Measurements from ENCODE around the gene SCAND1.

DNA sequence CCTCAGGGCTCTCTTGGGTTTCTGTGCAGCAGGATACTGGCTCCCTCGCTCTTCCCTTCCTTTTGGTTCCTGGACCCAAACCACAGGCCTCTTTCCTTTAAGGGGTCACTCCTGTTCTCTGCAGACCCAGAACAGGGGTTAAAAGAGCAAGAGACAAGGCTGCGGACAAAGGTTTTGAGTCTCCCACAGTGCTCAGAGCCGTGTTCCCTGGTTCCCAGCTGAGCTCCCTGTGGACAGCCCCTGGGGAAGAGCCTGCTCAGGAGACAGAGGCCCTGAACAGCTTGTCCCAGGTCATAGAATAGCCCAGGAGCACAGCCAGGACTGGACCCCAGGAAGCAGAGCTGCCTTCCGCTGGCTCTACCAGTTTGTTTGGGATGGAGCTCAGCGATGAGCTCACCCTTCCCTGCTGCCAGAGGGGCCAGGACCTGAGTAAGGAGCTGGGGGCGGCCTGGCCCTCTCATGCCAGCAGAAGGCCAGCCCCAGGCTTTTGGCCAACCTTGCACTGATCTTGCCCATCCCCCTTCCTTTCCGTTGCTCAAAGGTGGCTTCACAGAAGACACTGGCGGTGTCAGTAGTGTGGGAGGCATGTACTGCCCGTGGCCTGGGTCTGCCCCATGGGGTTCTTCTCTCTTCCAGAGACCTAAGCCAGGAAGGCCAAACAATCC, 17.6 kb downstream of the MMP24OS start:
- PRO-cap, 2 experiments = no peak in any of the 2 experiments

GRCh38 chr20:35276012-35276546, 1.8 kb downstream of the MMP24OS start:
- PRO-cap, 2 experiments = no peak in any of the 2 experiments

GRCh38 chr20:35344178-35345201, 52.3 kb upstream of the FAM83C start:
- PRO-cap, 2 experiments = no peak in any of the 2 experiments

DNA sequence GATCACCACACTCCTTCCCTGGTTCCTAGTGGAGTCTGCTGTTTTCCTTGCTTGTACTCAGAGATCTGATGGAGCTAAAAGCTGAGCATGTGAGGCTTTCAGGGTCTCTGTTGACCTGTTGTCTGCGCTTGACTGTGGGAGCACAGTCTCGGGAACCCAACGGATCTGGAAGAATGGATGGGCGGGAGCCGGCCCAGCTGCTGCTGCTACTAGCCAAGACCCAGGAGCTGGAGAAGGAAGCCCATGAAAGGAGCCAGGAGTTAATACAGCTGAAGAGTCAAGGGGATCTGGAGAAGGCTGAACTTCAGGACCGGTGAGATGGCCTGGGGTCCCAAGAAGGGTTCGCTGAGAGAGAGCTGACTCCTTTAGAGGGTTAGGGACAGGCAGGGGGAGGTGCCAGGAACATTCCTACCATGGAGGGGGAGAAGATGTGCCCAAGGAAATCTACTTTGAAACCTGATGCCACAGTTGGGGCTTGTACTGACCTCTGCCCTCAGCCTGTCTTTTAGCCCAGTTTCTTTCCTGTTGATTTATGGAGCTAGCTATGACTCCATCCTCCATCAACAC, 11.9 kb downstream of the CEP250 start:
- PRO-cap, 2 experiments = no peak in any of the 2 experiments

GRCh38 chr20:35559251-35559808, 17.5 kb downstream of the ERGIC3 start:
- PRO-cap, 2 experiments = no peak in any of the 2 experiments

GRCh38 chr20:35575739-35576931, 34.3 kb downstream of the ERGIC3 start:
- PRO-cap, 2 experiments = peak in 2 of 2 experiments; most common plus-strand start chr20:35576225 (in 1); most common minus-strand start chr20:35576104 (in 2)

DNA sequence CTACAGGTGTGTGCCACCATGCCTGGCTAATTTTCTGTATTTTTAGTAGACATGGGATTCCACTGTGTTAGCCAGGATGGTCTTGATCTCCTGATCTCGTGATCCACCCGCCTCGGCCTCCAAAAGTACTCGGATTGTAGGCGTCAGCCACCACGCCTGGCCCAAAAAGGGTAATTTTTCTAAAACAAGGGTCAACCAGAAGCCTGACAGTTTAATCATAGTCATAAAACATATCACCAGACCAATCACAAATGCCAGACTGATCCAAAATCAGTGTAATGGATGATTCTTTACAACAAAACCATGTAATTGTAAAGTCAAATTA, 15.8 kb downstream of the RBM39 start:
- PRO-cap, 2 experiments = no peak in any of the 2 experiments

- PRO-cap, 2 experiments = no peak in any of the 2 experiments
These were observed 8.5 kb downstream of the RBM39 start for GRCh38 chr20:35733541-35733987.

DNA sequence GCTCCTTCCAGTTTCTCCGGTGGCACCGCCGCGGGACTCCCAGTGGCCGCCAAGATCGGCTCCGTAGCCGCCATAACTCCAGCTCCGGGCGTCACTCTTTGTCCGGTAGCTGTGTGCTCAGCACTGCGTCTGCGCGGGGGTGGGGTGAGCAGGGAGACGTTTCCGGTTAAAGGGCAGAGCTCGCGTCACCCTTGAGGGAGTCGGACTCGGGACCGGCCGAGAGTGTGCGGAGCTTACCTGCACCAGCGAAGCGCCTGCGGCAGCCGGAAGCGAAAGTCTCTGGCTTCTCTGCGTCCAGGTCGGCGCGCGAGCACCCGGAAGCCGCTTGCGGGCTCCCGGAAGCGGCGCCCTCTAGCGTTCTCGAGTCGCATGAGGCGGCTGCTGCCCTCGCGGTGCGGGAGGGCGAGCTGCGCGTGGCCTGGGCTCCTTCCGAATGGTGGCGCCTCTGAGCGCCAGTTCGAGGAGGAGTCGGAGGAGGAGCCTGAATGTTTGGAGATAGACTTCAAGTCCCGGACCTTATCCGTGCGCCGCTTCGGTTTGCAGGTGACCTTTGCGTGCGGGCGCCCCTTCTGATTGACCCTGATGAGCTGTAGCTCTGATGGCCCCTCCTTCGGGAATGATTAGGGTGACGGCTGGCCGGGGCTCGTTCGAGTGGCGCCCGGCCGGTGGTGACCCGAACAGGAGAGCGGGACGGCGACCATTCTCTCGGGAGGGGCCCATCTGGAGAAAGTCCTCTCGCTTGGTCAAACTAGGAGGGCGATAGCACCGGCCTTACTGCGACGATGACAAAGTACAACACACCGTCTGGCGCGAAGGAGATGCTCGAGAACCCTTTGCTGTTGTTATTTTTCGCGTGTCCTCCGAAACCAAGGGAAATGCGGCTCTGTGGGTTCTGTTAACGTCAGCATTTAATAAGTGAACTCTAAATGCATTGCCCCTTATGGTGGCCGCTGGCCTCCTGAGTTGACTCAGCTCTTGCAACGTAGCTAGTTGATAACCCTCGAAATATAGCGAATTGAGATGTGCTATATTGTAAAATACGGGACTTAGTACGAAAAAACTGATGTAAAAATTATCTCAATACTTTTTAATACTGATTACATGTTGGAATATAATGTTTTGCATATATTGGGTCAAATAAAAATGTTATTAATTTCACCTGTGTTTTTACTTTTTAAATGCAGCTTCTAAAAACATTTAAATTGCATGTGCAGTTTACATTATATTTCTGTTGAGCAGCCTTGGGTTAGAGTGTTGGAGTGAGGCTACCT, at the start of gene SCAND1:
SCAND1 (minus strand) TSS at position 292 of the 1,271 bp plus-strand sequence.
- PRO-cap, 2 experiments = peak in 2 of 2 experiments; most common plus-strand start position 455 of the sequence (in 2); most common minus-strand start position 100 of the sequence (in 2)

DNA sequence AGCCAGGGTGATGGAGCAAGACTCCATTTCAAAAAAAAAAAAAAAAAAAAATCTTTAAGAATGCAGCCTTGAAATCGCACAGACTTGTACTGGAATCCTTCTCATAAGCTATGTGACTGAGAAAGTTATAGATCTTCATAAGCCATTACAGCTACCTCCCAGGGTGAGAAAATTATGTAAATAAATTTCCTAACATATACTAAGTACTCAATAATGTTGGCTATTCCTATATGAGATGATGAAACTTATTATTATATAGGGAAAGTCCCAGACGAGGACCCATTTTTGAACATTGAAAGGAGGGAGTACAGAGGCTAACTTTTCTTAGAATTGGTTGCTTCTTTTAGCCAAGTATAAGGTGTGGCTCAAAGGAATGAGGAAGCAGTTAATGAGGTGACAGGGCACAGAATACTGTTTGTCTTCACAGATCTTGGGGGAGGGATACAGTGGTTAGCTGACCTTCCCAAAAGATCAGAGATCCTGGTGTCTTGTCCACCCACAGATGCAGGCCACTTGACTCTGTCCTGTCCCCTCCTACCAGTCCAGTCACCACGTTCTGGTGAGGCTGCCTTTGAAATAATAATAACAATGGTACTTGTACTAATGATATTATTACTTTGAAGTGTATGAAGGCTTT, 67.8 kb upstream of the EPB41L1 start:
- PRO-cap, 2 experiments = peak in 2 of 2 experiments; most common plus-strand start position 424 of the sequence (in 1)

DNA sequence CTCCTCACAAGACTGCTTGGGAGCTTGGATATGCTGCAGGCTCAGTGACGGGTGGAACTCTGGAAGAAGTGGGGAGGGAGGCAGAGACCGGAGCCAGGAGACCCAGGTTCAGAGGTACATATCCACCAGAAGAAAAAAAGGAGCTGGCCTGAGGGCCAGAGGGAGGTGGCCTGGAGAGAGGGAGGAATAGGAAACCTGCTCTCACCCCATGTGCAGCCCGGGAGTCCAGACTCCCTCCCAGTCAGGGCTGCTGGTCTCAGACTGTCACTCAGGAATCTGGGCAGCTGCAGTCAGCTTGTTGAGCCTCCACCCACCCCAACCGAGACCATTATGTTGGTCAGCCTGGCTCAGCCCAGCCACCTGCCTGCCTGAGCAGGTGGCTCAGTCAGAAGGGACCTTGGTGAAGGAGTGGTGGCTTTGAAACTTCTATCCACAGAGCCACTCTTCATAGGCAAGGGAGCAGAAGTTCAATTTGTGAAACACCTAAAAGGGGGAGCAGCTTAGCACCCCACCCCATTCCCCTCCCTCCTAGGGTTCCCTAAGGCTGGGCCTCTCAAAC, 53.4 kb upstream of the EPB41L1 start:
- PRO-cap, 2 experiments = no peak in any of the 2 experiments

- PRO-cap, 2 experiments = no peak in any of the 2 experiments
These were observed 6.6 kb upstream of the EPB41L1 start for GRCh38 chr20:36147905-36148311.

- PRO-cap, 2 experiments = no peak in any of the 2 experiments
These were observed 20.4 kb downstream of the AAR2 start for GRCh38 chr20:36256722-36257090.

- PRO-cap, 2 experiments = no peak in any of the 2 experiments
These were observed 34.9 kb upstream of the DLGAP4 start for GRCh38 chr20:36270944-36271945.

DNA sequence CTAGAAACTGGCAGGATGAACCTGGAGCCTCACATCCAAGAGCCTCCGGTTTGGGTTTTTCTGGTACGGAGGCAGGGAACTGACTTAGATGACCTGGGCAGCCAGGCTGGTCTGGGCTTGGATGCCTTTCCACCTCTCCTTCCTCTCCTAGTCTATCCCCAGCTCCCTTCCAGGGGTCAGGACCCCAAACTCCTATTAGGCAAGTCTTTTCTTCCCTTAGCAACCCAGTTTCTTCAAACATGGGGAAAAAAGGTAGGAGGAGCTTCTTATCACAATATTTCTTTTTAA, 2.8 kb upstream of the TGIF2 start:
- PRO-cap, 2 experiments = peak in 1 of 2 experiments; most common minus-strand start position 113 of the sequence (in 1)

DNA sequence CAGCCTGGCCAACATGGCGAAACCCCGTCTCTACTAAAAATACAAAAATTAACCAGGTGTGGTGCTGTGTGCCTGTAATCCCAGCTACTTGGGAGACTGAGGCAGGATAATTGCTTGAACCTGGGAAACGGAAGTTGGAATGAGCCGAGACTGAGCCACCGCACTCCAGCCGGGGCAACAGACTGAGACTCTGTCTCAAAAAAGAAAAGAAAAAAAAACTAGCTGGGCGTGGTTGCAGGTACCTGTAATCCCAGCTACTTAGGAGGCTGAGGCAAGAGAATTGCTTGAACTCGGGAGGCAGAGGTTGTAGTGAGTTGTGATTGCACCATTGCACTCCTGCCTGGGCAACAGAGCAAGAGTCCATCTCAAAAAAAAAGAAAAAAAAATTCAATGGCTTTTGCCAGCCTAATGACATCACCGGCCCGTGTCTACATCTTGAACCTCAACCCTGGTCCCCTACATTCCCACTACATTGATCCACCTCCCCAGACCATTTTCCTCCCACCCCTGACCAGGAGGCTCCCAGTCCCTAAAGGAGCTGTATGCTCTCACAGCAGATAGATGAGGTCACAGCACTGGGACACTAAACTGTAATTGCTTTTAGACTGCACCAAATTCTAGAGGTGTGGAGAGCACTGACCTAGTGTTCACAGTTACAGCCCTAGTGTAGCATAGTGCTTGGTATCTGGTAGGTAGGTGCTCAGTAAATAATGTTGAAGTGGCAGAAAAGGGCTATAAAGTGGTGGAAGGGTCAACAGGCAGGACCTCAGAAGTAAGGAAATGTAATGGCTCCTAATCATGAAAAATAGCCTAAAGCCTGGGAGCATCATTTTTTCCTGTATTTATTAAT, 10.5 kb downstream of the TGIF2 start:
- PRO-cap, 2 experiments = no peak in any of the 2 experiments

DNA sequence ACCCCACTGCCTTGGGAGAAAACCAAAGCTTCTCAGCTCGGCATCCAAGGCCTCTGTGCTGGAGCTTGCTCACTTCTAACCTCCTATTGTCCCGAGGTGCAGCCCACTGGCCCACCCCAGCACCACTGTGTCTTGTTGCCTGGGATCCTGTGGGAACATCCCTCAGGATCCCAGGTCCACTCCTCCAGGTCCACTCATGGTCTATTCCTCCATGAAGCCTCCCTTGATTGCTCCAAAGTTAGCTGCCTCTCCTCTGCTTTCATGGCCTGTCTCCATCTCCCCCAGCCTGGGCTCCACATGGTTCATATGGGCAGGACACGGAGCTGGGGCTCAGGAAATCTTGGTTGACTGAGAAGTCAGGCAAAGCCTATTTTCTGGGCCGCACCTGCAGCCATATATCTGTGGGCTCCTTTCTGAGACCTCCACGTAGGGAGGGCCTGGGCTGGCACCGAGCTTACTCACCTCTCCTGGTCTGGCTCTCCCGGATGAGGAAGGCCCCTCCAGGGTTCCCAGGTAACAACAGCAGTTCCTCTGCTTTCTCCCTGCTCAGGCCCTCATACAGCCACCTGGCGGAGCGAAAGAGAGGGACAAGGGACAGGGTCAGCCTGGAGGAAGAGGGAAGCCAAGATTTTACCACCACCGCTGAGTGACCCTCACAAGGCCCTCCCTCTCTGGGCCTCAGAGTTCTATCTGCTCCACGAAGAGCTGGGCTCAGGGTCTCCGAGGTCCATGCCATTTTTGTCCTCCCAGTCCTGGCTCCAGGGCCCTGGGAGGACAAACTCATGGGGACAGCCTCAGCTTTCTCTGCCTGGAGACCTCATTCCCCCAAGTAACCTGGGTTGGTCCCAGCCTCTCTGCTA, 13.6 kb downstream of the SLA2 start:
- PRO-cap, 2 experiments = no peak in any of the 2 experiments

DNA sequence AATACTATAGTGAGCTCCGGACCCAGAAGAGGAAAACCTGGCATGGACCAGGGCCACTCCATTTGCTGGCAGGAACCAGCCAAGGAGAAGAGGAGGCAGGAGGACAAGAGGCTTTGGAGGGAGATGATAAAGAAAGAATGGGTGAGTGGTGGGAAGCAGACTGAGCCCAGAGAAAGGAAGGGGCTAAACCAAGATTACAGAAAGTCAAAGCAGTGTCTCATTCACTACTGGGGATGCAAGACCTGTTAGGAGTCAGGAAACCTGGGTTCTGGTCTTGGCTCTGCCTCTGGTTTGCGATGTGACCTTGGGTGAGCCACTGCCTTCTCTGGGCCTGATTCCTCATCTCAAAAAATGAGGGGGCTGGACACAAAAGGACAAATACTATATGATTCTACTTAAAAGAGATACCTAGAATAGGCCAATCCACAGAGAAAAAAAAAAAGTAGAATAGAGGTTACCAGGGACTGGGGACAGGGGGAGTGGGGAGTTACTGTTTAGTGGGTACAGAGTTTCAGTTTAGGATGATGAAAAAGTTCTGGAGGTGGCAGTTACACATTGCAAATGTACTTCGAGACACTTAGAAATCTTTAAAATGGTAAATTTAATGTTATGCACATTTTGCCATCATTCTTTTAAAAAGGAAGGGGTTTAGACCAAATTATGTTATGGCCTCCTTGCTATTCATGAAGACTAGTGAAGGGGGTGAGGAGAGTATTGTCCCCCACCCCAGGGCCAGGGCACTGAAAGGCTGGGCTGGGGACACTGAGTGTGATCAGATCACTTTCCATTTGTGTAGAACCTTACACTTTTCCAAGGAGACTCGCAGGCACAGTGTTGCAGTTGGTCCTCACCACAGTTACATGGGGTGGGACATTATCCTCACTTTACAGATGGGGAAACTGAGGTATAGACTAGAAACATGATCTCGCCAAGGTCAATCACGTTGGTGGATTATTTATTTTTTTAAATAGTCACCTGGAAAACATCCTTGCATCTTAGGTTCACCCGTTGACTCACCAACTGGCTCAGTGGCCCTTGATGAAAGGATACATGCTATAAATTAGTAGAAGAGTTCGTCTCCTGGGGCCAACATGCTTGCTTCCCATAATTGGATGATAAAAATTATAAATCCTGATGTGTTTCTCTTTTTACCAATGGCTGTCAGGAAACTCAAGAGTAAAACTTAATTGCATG, 6.7 kb upstream of the DSN1 start:
- PRO-cap, 2 experiments = no peak in any of the 2 experiments

DNA sequence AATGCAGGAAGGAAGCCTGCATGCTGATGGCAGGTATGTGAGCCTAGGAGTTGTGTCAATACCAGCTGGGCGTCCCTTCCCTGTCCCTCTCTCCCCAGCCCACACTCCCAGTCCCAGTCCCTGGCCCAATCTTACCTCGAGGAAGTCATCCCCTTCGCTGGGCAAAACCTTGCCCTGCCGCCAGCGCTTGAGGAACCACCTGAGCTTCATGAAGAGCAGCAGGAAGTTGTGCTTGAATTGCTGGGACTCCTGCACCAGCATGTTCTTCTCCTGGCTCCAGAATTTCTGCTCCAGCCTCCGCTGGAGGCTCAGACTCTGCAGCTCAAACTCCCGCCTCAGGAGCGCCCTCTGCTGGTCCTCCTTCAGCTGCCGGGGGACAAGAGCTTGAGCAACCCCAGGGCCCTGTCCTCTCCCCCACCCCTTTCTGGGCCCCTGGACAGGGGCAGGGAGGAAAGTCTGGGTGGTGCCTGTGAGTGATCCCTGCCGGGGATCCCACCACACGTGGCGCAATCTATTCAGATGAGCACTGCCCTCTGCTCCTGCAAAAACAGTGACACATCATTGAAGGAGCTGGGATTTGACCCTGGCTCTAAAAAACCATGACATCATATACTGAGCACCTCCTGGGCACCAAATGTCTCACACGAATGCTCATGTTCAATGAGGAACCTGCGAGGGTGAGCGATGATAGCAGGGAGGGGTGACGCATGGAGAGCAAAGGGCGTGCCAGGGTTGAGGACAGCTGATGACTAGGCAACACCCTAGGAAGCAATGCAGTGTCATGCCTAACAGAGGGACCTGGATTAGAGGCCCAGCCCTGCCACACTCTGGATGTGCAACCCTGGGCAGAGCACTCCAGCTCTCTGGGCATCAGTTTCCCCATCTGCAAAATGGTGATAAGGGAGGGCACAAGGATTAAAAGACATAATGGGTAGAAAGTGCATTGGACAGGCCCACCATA, 35.1 kb upstream of the DSN1 start:
- PRO-cap, 2 experiments = no peak in any of the 2 experiments

DNA sequence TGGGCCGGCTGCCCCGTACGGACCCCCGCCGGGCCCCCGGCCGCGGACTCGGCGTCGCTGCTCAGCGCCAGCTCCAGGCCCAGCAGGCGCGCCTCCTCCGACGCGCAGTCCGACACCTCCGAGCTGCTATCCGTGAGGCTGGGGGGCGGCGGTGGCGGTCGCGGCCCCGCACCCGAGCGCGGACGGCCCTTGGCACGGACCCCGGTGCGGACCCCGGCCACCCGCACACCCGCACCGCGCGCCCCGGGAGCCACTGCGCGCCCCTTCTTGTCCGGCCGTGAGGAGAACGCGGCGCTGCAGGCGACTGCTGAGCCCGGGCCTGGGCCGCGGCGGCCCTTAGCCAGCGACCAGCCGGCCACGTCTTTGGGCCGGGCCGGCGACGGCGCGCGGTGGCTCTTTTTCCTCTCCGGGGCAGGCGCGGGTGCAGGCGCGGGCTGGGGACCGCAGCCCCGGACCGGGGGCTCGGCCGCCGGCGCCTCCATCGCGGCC, 431 bp downstream of the SOGA1 start:
- PRO-cap, 2 experiments = no peak in any of the 2 experiments

All from Colon Carcinoma Metastatic in the Brain (tissue), 2 donors.